Bronchus fibroblast of lung (primary cell): ENCODE data around the gene TTC39B.

DNA sequence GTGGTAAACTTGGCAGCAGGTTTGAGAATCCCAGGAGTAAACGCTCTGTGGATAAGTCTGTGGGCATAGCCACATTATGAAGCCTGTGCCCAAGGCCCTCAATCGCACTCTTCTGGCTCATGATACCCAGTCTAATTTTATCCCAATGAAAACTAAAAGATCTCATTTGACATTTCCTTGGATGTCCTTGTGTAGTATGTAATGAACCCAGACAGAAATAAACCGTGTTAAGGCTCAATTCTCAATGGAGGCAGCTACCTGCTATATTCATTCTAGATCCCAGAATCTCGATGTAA is 372.8 kb upstream of the MPDZ start:
- RAMPAGE, long total RNA, result no peak

GRCh38 chr9:14218014-14218735 is 95.8 kb downstream of the NFIB start:
- RAMPAGE, long total RNA, result no peak

- RAMPAGE, long total RNA, result no peak
Observed at GRCh38 chr9:14303463-14303848, 10.5 kb downstream of the NFIB start.

DNA sequence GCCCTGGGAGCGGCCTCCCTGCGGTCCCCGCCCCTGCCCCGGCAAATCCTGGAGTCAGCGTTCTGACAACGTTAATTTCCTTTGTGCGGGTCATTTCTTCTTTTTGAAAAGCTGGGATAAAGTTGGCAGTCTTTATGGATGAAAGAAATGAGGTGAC is 2.4 kb upstream of the NFIB start:
- RAMPAGE, long total RNA, result no peak

GRCh38 chr9:14347436-14348392 is 33.8 kb upstream of the NFIB start:
- RAMPAGE, long total RNA, result no peak

DNA sequence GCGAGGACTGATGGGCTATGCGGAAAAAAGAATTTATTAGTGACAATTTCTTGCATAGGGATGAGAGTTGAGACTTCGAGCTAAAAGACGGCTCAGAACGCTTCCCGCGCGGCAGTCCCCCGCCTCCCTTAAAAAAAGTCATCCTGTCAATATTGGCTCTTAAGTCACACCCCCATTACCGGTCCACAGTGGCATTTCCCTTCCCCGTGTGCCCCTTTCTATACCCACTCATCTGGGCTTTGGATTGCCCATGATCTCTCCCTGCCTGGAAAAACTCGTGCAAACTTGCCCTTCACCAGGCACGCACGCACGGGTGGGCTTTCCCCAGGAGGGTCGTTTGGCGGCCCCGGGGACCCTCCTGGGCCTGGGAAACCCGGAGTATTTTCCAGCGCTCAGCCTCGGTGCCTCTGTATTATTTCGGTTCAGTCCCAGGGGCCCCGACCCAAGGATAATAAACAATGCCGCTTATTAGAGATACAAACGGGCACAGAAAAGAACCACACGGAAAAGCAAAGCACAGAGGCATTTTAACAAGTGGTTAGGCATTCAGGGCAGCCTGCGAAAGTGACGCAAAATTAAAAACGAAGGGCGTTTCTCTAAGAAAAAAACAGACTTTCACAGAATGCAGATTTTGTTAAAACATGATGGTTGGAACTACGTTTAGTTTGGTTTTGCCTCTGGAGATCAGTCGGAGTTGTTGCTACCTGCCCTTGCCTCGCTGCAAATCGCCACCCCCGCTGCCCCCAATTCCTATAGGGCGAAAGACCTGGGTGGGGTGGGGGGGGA is 36.0 kb upstream of the NFIB start:
- RAMPAGE, long total RNA, result no peak

GRCh38 chr9:14522558-14522964 is 170.7 kb downstream of the ZDHHC21 start:
- RAMPAGE, long total RNA, result no peak

GRCh38 chr9:14961290-14961942 is 51.2 kb upstream of the FREM1 start:
- RAMPAGE, long total RNA, result no peak

GRCh38 chr9:14993030-14993823 is 83.0 kb upstream of the FREM1 start:
- RAMPAGE, long total RNA, result no peak

DNA sequence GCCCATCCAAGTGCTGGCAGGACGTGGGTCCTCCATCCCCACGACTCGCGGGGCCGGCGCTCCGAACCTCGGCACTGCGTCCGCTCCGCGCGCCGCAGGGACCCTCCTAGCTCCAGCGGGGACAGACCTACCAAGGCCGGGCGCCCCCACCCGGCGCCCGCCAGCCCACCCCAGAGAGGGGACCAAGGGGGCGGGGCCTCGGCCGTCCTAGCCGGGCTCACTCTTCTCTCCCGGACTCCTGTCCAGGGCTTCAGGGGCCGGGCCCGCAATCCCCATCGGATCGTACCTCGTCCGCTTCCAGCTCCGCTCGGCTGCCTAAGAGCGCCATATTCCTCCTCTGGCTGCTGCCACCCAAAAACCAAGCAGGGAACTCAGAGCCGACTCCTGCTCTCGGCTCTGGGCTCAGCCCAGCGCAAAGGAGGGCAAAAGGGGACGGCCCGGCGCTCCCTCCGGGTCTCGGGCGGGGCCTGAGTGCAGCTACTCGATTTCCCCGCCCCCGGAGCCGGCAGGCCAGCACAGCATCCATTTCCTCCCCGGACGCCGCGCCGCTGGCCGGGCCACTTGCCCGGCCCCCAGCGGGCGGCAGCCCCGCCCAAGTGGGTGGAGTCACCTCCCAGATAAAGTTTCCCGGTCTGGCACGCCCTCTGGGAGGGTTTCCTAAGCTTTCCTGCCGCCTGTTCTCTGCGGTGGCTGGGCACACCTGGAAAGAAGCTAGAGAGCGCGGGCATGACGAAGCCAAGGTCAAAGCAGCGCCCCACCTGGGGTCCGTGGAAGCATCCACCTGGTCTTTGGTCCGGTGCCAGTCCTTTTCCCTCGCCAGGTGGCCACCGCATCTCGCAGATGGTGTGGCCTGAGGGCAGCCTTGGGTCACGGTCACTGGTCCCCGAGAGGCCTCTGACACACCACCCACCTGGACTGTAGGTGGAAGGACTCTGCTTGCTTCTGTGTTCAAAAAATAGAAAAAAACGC is at the start of gene TTC39B:
Gene TTC39B (minus strand): TSS at position 419 of the 969 bp plus-strand sequence.
- RAMPAGE, long total RNA, result no peak

GRCh38 chr9:15479457-15479751 is 31.4 kb downstream of the PSIP1 start:
- RAMPAGE, long total RNA, result no peak

DNA sequence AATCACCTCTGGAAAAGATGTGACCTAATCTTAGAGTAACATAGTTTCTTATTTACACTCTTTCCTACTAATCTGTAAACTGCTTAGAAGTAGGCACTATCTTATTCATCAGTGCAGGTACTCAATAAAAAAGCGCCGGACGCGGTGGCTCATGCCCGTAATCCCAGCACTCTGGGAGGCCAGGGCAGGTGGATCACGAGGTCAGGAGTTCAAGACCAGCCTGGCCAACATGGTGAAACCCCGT is 3.0 kb upstream of the PSIP1 start:
- RAMPAGE, long total RNA, result no peak

GRCh38 chr9:15918242-15918719 is 365.4 kb downstream of the CCDC171 start:
- RAMPAGE, long total RNA, result no peak

- RAMPAGE, long total RNA, result no peak
Observed at GRCh38 chr9:16289652-16290131, 580.8 kb downstream of the BNC2 start.

- RAMPAGE, long total RNA, result no peak
Observed at GRCh38 chr9:16413752-16414054, 456.8 kb downstream of the BNC2 start.

DNA sequence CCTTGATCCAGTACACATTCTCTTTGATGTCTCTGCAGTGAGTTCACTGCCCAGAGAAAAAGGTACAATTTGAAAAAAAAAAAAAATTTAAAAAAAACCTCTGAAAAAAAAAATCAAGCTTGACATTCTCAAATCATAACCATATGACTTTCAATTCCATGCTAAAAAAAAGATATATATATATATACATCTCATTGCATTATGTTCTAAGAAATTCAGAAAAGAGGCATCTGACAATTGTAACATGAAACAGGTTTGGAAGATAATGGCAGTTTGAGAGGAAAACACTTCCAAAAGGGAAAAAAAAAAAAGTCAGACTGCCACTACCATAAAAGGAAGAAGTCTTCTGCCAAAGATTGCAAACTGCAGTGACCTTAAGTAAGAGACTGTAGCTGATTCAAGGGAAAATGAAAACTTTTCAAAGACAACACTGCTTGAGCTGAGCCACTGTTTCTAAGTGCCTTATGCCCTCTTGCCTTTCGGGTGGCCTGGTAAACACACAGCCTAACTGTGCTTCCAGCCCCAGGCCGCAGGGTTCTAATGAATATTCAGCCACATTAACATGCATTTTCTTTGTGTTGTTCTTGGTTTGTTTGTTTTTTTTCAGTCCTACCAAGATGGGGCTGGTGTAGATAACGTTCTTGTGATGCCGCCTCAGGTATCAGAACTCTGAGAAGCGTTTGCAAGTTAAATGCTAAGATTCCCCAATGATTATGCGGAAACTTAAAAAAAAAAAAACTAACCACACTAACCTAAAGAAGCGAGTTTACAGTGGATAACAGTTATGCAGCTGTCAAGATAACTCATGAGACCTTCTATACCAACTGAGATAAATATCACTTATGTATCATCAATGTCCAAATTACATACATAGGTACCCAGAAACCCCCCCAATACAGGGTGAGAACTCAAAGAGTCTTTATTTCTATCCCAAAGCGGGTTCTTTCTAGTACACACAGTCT is 354.5 kb downstream of the BNC2 start:
- RAMPAGE, long total RNA, result no peak

GRCh38 chr9:16871297-16871561 is 759 bp upstream of the BNC2 start:
- RAMPAGE, long total RNA, result no peak

DNA sequence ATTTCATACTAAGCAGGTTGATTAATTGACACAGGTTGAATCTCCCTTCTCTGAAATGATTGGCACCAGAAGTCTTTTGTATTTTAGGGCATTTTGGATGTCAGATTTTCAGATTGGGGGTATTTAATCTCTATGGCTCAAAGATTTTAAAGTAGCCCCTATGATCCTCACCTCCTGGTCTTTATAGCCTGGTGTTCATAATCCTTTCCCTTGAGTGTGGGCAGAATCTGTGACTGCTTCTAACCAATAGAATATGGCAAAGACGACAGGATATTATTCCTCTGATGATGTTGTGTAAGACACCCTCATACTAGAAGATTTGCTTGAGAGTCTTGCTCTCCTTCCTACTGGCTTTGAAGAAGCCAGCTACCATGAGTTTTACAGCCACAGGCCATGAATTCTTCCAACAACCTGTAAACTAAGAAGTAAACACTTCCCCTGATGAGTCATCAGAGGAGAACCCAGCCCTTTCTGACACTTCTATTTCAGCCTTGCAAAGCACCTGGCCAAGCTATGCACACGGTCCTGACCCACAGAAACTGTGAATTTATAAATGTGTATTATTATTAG is 288.9 kb upstream of the ADAMTSL1 start:
- RAMPAGE, long total RNA, result no peak

- RAMPAGE, long total RNA, result no peak
Observed at GRCh38 chr9:18437631-18438148, 36.3 kb upstream of the ADAMTSL1 start.

- RAMPAGE, long total RNA, result no peak
Observed at GRCh38 chr9:19050252-19050398, 898 bp downstream of the RRAGA start.